Peyer's patch (tissue), 4 donors: ENCODE results near the gene LSM14B.

GRCh38 chr20:59830698-59831689, 102.4 kb downstream of the SYCP2 start:
- PRO-cap: bidirectional peak, plus-strand start at chr20:59831358, minus-strand start at chr20:59831108
- RAMPAGE, long total RNA, 4 experiments: start-site peak on the plus strand in 1 of 4 experiments, at chr20:59831277-59831334 at its widest, 18 reads per replicate

- PRO-cap: no peak
- RAMPAGE, long total RNA, 4 experiments: no peak in any of the 4 experiments
Measured at GRCh38 chr20:59994449-59995295, 36.4 kb downstream of the CDH26 start.

GRCh38 chr20:60727472-60727872, 524.6 kb upstream of the CDH4 start:
- PRO-cap: no peak
- RAMPAGE, long total RNA, 4 experiments: no peak in any of the 4 experiments

- PRO-cap: no peak
- RAMPAGE, long total RNA, 4 experiments: no peak in any of the 4 experiments
Measured at GRCh38 chr20:60975600-60976038, 276.4 kb upstream of the CDH4 start.

DNA sequence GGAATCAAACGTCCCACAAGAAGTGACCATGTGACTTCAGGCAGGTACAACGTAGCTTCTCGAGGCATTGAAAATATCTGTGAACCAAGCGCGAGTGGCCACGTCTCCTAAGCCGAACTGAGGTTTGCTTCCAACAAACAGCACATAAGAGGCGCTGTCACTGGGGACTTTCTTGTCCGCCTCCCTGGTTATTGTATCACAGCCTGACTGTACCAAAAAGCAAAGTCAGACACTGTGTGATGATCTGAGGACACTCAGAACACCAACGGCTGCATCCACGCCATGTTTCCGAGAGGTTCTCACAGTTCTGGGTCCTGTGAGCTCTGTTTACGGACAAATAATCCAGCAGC, 47.7 kb downstream of the TAF4 start:
- PRO-cap: no peak
- RAMPAGE, long total RNA, 4 experiments: no peak in any of the 4 experiments

GRCh38 chr20:62022540-62023054, 43.1 kb downstream of the TAF4 start:
- PRO-cap: no peak
- RAMPAGE, long total RNA, 4 experiments: no peak in any of the 4 experiments

DNA sequence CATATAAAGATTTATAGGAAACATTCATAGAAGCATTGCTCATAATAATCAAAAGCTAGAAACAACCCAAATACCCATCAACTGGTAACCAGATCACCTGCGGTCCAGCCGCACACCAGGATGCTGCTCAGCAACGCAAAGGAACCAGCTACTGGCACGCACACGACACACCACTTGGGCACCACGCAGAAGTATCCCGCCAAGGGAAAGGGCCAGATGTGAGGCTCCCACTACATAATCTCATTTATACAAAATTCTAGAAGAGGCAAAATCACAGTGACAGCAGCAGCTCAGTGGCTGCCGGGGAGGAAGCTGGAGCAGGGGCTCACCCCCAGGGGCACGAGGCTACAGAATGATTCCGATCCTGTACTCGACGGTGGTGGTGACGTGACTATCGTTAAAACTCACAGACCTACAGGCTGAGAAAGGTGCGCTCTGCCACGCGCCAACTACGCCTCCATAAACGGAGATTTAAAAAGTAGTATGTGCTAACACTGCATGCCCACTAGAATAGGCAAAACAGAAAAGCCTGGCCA, 25.5 kb downstream of the TAF4 start:
- PRO-cap: no peak
- RAMPAGE, long total RNA, 4 experiments: no peak in any of the 4 experiments

DNA sequence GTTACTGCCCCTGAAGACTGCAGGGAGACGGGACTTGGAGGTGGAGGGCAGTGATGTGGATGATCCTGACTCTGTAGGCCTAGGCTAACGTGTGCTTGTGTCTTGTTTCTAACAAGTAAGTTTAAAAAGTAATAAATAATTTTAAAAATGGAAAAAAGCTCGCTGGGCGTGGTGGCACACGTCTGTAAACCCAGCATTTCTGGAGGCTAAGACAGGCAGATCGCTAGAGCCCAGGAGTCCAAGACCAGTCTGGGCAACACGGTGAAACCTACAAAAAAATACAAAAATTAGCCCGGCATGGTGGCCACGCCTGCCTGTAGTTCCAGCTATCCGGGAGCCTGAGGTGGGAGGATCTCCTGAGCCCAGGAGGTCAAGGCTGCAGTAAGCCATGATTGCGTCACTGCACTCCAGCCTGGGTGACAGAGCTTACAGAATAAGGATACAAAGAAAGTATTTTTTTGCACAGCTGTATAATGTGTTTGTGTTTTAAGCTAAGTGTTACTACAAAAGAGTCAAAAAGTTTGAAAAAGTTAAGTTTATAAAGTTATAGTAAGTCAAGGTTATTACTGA, 22.7 kb downstream of the TAF4 start:
- PRO-cap: no peak
- RAMPAGE, long total RNA, 4 experiments: no peak in any of the 4 experiments

GRCh38 chr20:62051751-62052187, 13.9 kb downstream of the TAF4 start:
- PRO-cap: no peak
- RAMPAGE, long total RNA, 4 experiments: no peak in any of the 4 experiments

GRCh38 chr20:62121969-62122800, at the start of gene LSM14B:
LSM14B (plus strand) TSS chr20:62122475.
- PRO-cap: bidirectional peak, plus-strand start at chr20:62122475, minus-strand start at chr20:62122063; unidirectional peak, plus-strand start at chr20:62122553
- RAMPAGE, long total RNA, 4 experiments: no peak in any of the 4 experiments

DNA sequence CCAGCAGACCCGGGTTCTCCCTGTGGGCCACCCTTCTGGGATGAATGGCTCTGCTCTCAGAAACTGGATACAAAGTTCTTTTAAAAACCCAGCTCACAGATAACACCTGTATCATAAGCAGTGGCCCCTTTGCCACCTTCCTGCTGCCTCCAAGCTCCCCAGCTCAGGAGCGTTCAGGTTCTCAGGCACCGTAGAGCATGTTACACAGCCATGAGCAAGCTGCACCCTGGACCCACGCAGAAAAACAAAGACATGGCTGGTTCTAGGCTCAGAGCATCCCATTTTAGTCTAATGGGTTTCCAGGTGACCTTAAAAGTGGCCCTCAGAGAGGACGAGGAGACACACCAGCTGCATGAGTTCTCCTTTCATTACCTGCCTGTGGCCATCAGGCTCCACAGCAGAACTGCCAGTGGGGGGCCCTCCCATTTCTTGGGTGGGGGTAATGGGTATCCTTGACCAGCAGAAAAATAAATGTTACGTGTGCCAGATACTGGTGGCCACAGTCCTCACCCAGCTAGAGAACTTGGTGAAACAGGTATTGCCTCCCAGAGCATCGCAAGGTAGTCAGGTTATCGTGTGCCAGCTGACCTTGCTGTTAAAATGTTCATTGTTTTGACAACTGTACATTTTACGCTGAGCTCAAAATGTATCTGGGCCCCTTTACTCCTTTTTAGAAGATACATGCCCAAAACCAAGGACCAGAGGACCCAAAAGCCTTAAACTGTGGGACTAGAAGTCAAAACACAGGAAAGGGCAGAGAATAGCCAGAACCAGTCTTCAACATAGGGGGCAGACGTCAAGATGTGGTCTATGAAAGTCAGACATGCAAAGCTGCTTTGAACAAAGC, 7.4 kb downstream of the PSMA7 start:
- PRO-cap: no peak
- RAMPAGE, long total RNA, 4 experiments: no peak in any of the 4 experiments

GRCh38 chr20:62201440-62202144, 18.5 kb downstream of the HRH3 start:
- PRO-cap: no peak
- RAMPAGE, long total RNA, 4 experiments: no peak in any of the 4 experiments

DNA sequence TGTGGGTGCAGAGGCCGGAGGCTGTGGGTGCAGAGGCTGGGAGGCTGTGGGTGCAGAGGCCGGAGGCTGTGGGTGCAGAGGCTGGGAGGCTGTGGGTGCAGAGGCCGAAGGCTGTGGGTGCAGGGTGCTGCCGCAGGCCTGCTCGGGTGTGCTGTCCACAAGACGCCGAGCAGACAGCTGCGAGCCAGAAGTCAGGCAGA, 14.4 kb upstream of the ADRM1 start:
- PRO-cap: no peak
- RAMPAGE, long total RNA, 4 experiments: no peak in any of the 4 experiments

- PRO-cap: unidirectional peak, minus-strand start at chr20:62350467
- RAMPAGE, long total RNA, 4 experiments: no peak in any of the 4 experiments
Measured at GRCh38 chr20:62349951-62350711, 17.0 kb downstream of the LAMA5 start.

GRCh38 chr20:62376248-62377061, 9.3 kb upstream of the LAMA5 start:
- PRO-cap: no peak
- RAMPAGE, long total RNA, 4 experiments: no peak in any of the 4 experiments

DNA sequence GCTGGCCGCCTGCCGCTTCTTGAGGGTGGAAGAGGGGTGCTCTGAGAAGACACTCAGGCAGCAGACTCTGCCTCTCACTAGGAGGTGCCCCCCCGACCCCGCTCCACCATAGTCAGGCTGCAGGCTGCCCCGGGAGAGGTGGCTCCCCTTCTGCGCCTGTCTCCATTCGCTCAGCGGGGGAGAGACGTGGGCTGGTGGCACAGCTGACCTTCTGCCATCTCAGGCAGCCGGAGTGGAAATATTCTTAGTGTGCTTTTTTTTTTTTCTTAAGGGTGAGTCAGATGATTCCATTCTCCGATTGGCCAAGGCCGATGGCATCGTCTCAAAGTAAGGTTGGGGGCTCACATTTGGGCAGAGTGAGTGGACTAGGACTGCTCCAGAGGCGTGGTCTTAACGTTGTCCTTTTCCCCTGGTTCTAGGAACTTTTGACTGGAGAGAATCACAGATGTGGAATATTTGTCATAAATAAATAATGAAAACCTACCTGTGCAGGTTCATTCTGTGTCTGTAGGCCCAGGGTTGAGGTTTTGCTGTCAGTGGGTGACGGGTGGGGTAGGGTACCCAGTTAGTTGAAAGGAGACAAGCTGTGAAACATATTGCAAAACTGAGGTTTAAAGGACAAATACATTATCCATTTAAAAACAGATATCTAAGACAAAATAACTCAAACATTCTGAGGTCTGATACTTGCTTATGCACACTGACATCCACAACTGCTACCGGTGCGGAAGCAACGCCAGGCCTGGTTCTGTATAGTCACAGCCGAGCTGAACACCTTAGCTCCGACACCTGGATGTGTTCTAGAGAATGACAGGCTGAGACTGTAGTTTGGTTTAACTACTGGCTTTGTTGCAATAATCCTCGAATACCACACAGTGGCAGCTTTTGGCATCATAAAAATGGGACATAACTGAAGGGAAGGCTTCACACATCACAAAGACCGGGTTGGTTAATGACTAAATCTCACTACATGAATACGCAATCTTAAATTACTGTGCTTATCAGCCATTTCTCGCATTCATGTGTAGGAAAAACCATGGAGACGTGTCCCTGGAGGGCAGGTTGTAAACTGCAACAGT, 1.5 kb downstream of the RPS21 start:
- PRO-cap: no peak
- RAMPAGE, long total RNA, 4 experiments: no peak in any of the 4 experiments

- PRO-cap: no peak
- RAMPAGE, long total RNA, 4 experiments: no peak in any of the 4 experiments
Measured at GRCh38 chr20:62389146-62389884, 2.4 kb downstream of the RPS21 start.

DNA sequence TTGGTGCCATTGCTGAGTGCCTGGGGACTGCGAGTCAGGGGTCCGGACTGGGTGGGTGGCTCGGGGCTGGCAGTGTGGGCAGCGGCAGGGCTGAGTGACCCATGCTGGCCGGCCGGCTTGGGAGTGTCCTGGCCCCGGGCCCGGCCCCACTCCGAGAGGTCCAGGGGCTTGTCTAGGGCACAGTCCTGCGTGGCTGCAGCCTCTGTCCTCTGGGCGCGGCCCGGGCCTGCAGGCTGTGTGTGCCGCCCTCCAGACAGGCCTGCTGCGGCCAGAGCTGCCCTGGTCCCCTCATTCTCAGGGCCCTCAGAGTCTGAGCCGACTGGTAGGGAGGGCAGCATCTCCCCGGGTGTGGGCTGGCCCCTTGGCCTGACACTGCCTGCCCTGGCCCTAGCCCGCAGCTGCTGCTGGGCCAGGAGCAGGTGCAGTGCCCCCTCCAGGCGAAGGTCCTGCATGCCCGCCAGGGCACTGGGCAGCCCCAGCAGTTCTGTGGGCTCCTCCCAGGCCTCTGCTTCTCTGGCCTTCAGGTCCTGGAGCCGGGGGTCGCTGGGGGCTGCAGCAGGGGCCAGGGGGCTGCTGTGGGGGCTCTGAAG, 6.9 kb upstream of the CABLES2 start:
- PRO-cap: bidirectional peak, plus-strand start at position 236 of the sequence, minus-strand start at position 125 of the sequence; unidirectional peak, minus-strand start at position 374 of the sequence
- RAMPAGE, long total RNA, 4 experiments: start-site peak on the minus strand in 1 of 4 experiments, centred at position 216 of the sequence, 15 reads per replicate

- PRO-cap: no peak
- RAMPAGE, long total RNA, 4 experiments: no peak in any of the 4 experiments
Measured at GRCh38 chr20:62533539-62534078, 57.8 kb upstream of the GATA5 start.

DNA sequence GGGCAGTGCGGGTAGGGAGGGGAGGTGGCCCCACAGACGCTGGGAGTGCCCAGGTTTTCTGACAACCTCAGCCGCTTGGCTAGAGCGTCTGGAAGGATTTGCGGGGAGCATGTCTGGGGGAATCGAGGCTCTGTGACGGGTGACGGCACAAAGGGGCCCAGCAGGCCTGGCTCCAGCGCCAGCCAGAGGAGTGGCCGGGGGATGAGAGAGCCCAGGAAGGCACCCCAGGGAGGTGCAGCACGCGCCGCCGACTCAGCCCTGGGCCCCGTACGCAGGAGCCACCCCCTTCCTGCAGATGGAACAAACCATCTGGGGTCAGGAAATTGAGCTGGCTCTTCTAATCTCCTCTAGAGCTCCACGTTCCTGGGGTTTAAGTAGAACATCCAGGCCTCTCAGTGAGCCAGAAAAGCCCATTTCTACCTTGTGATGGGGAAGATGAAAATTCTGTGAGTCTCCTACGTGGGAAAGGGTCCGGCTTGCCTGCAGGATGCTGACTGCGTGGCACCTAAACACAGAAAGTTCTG, 5.8 kb upstream of the SLCO4A1 start:
- PRO-cap: no peak
- RAMPAGE, long total RNA, 4 experiments: no peak in any of the 4 experiments